ENCODE measurements around a stretch of chr11.

DNA sequence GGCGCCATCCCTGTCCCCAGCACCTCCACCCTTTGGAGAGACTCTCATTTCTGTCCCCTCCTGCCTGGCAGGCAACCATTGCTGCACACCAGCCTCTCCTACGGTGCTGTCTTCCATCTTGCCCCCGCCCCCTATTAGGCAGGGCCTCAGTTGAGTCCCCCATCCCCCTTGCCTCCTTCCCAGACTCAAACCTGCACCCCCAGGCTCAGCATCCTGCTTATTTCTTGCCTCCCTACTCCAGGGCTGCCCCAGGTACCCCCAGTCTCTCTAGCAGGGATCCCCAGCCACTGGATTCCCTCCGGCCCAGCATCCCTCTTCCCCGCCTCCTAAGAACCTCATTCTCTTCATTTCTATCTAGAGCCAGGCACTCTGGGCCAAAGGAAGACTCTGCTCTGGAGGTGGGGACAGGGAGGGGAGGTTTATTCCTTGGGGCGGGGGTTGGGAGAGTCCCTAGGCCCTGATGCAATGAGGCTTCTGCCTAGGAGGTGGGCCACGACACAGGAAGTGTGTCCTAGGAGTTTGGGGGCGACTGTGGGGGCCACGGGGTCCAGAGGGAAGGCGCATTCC is 1.8 kb upstream of the RCOR2 start:
- RAMPAGE, long total RNA, result no peak
- RRBS, result no CpG with 5 or more reads among the region's 10 CpGs

DNA sequence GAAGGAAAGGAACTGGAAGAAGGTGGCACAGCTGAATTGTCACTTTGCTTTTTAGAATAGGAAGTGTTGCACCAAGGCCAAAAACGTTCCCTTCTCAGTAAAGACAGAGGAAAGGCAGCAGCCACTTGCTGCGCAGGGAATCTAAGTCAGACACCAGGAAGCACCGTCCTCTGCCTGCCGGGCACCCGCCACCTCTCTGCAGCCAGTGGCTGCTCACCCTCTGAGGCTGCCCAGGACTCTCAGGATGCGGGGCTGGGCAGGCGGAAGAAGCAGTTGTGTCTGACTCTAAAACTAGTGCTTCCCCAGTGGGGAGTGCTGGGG is 7.9 kb upstream of the FLRT1 start:
- RAMPAGE, long total RNA, result no peak
- RRBS, result no CpG with 5 or more reads among the region's 7 CpGs

GRCh38 chr11:64120808-64121488 is 45.0 kb downstream of the MACROD1 start:
- RAMPAGE, long total RNA, result no peak
- RRBS, result no CpG with 5 or more reads among the region's 14 CpGs

GRCh38 chr11:64186450-64187601 is 855 bp downstream of the STIP1 start:
- RAMPAGE, long total RNA, result no peak
- RRBS, result under 1% methylated on average over 17 of the region's 66 CpGs

GRCh38 chr11:64223201-64224219 is 2.5 kb downstream of the TRPT1 start:
- RAMPAGE, long total RNA, result no peak
- RRBS, result 100% methylated on average over 1 of the region's 18 CpGs

GRCh38 chr11:64234753-64235760 is 673 bp downstream of the VEGFB start:
- RAMPAGE, long total RNA, result no peak
- RRBS, result 1% methylated on average over 14 of the region's 64 CpGs

GRCh38 chr11:64286377-64286894 is 788 bp downstream of the GPR137 start:
- RAMPAGE, long total RNA, result no peak
- RRBS, result 12% methylated on average over 2 of the region's 18 CpGs

GRCh38 chr11:64303945-64304666 is 1.2 kb upstream of the ESRRA start:
- RAMPAGE, long total RNA, result no peak
- RRBS, result 1% methylated on average over 4 of the region's 21 CpGs

DNA sequence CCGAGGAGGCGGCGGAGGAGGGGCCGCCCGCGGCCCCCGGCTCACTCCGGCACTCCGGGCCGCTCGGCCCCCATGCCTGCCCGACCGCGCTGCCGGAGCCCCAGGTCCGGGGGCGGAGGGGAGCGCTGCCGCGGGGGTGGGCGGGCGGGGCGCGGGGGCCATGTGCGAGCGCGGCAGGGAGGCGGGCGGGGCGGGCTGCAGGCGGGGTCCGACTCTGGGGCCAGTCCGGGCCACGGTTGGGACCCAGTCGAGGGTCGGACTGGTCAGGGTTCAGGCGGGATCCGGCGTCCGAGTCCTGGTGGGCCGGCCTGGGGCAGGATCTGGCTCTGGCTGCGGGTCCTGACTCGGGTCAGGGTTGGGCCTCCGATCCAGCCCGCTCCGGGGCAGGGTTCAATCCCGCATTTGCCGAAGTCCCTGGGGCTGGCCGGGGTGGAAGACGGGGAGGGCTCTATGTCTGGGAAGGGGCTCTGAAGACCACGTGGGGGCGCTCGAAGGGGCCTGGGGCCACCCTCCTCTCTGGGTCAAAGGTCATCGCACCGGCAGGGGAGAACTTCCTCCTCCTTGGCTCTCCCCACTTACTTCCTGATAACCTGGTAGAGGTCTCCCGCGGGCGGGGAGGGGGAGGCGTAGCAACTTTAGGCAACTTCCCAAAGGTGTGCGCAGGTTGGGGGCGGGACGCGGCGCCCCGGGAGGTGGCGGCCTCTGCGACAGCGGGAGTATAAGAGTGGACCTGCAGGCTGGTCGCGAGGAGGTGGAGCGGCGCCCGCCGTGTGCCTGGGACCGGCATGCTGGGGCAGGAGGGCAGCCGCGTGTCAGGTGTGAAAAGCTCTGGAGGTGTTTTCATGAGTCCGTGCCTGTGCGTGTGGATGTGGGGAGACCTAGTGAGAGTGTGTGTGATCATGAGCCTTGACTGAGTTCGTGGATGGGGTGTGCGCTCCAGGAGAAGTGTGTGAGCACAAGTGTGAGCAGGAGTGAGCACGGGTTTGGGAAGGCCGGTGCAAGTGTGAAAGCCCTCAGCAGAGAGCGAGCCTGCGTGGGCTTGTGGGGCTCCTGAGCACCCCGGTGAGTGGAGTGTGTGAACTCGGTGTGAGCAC is 656 bp downstream of the ESRRA start:
- RAMPAGE, long total RNA, result no peak
- RRBS, result 3% methylated on average over 34 of the region's 87 CpGs

DNA sequence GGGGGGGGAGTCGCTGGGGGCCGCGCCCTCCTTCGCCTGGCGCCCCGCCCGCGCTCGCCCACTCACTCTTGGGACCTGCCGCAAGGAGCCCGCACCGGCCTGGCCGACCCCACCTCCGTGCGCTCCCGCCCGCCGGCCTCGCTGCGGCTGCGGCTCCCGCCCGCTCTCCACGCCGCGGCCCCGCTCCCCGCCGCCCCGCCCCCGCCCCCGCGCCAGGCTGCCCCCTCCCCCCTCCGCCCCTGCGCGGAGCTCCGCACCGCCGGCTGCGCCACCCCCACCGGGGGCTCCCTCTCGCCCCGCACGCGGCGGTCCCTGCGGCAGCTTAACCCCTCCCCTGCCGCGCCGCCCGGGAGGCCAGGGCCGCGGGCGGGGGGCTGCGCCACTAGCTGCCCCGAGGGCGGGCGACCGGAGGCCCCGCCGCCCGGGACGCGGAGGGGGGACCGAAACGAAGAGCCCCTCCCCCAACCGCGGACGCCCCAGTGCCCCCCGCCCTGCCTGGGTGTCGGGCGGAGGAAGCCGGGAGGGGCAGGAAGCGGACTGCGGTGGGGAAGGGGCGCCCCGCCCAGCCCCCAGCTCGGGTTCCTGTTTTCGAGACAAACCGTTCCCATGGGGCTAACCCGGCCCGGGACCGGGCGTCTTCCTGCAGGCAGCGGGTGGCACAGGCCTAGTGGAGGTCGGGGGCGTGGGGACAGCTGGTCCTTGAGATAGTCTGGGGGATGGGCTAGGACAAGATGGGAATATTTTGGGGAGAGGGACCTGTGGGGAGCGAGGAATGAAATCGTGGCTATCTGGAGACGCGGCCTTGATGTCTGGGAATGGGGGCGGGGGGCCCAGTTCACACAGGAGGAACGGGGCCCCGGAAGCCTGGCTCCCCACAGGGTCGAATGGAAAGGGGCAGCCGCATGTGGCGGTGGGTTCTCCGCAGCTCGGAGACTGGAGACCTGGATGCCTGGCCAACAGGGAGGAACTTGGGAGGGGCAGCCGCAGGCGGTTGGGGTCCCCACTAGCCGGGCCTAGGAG is 1.0 kb upstream of the RASGRP2 start:
- RAMPAGE, long total RNA, result no peak
- RRBS, result 3% methylated on average over 40 of the region's 102 CpGs

GRCh38 chr11:64758011-64758700 is 1.6 kb downstream of the PYGM start:
- RAMPAGE, long total RNA, result no peak
- RRBS, result no CpG with 5 or more reads among the region's 18 CpGs

- RAMPAGE, long total RNA, result no peak
- RRBS, result no CpG with 5 or more reads among the region's 2 CpGs
These were observed 4.4 kb downstream of the SF1 start for GRCh38 chr11:64773954-64774336.

DNA sequence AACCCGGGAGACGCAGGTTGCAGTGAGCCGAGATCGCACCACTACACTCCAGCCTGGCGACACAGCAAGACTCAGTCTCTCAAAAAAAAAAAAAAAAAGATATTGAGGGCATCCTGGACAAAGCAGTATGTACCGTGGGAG is 3.6 kb downstream of the SF1 start:
- RAMPAGE, long total RNA, result no peak
- RRBS, result no CpG with 5 or more reads among the region's 6 CpGs

GRCh38 chr11:64855374-64855829 is 10.9 kb upstream of the CDC42BPG start:
- RAMPAGE, long total RNA, result no peak
- RRBS, result no CpG with 5 or more reads among the region's 11 CpGs

DNA sequence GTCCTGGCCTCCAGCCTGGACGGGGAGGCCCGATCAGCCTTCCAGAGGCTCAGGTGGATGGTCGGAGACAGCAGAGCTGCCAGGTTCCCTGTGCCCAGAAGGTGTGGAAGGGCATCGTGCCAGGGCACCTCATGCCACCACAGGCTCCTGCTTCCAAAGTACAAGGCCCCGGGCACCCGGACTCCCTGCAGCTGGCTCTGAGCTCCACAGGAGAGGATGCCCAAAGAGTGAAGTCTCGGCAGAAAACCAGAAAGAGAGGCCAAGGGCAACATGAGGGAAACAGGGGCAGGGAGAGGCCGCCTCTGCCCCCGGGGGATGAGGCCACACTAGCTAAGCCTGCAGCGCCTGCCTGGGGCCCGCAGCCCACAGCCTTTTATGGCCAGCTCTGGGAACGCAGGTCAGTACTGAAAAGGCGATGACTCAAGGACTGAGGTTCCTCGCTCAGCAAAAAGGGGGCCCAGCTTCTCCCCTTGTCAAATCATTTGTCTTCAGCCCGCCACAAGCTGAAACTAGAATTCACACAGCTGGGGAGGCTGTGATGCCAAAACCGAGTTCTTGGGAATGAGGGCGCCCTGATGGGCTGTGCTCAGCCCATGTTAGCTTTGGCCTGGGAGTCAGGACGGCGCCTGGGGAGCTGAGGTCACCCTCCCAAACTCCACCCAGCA is 14.1 kb downstream of the EHD1 start:
- RAMPAGE, long total RNA, result no peak
- RRBS, result 80% methylated on average over 2 of the region's 19 CpGs

DNA sequence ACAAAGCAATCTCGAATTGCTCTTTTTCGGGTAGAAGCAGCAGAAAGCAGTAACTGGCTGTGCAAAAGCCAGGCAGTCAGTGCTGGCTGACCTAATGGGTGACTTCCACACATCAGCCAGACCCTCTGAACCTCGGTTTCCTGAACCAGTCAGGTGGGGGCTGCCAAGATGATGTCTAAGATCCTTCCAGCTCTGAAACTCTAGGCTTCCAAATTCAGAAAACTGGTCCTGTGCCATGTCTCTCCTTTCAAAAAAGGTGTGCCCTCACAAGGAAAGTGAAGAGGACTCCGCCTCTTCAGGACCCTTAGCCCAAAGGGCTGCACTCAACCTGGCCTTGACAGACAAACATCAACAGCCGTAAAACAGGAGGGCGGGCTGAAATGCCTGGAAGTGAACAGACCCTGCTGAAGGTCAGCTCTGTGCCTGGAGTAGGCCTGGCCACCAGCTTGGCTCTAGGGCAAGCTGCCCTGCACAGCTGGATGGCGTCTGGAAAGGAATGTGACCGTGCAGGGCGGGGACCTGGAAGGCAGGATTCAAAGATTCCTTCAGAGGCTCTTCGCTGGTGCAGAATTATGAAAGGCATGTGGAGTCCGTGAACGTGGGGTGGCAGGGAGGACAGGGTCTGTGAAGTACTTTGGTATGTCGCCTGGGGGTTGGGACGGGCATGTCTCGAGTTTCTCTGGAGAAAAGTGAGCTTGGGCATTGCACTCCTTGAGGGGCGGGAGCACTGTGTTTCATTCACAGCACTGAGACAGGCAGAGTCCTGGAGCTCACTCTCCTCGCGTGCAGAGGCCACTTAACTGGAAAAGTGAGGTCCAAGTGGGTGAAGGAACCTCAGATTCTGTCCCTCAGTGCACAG is 1.7 kb downstream of the EHD1 start:
- RAMPAGE, long total RNA, result no peak
- RRBS, result no CpG with 5 or more reads among the region's 18 CpGs

DNA sequence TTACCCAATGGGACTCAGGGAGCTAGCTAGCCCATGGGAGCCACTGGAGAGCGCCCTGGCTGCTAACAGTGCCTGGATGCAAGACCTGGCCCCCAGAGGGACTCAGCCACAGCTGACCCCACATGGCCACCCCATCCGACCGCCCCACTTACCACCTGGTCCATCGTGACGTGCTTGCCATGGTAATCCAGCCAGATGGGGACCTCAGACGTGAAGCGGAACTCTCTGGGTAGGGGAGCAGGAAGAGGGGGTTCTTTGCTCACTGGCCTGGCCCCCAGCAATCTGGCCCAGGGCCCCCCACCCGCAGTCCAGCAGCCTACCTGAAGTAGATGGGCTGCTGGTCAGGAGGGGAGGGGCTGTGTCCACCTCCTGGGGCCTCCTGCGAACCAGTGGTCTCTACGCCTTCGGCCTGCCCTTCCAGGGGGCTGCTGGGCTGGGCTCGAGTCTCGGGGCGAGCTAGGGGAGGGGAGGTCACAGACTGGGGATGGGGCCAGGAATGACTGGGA is 19.2 kb upstream of the EHD1 start:
- RAMPAGE, long total RNA, result no peak
- RRBS, result no CpG with 5 or more reads among the region's 14 CpGs

DNA sequence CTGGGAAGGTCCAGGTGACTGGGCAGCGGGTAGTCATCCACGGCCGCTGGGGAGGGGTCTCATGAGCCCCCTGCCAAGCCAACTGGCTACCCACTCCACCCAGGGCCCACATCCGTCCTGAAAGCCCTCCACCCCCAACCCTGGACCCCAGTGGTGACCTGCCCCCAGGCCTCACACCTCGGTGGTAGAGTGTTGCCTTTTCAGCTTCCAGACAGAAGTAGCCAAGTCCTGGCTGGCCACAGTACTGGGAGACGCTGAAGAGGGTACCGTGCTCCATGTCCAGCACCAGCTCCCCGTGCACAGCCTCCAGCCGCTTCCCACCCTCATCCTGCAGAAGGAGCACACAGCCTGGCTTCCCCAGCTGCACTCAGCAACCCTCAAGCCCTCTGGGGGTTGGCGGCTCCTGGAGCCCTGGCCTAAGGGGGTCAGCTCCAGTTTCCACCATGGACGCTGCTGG is 10.5 kb downstream of the ATG2A start:
- RAMPAGE, long total RNA, result no peak
- RRBS, result no CpG with 5 or more reads among the region's 11 CpGs

GRCh38 chr11:64931217-64931929 is 4.3 kb downstream of the GPHA2 start:
- RAMPAGE, long total RNA, result no peak
- RRBS, result no CpG with 5 or more reads among the region's 12 CpGs

DNA sequence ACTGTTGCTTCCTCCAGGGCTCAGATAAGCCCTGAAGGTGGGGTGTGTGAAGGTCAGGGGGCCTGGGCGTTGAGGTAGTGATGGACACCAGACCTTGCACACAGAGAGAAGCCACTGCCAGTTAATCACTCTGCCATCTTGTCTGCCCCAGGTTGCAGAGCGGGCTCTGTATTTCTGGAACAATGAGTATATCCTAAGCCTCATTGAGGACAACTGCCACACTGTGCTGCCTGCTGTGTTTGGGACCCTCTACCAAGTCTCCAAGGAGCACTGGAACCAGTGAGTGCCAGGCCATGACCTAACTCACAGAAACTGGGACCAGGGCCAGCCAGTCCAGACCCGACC is 3.1 kb downstream of the GPHA2 start:
- RAMPAGE, long total RNA, result no peak
- RRBS, result no CpG with 5 or more reads among the region's 3 CpGs

Measured in epithelial cell of proximal tubule (primary cell).